BE2C (cell line): Measurements from ENCODE around the genes KTN1 and TMEM260.

- RRBS = no CpG with 5 or more reads among the region's 7 CpGs
Measured at GRCh38 chr14:54569860-54570804, 3.2 kb downstream of the SAMD4A start.

- RRBS = no CpG with 5 or more reads among the region's 8 CpGs
Measured at GRCh38 chr14:54650333-54650882, 83.5 kb downstream of the SAMD4A start.

GRCh38 chr14:54838975-54839604, 63.5 kb downstream of the GCH1 start:
- RRBS = no CpG with 5 or more reads among the region's 9 CpGs

GRCh38 chr14:54844487-54844893, 58.1 kb downstream of the GCH1 start:
- RRBS = no CpG with 5 or more reads among the region's 2 CpGs

- RRBS = no CpG with 5 or more reads among the region's 3 CpGs
Measured at GRCh38 chr14:54881999-54882390, 20.6 kb downstream of the GCH1 start.

DNA sequence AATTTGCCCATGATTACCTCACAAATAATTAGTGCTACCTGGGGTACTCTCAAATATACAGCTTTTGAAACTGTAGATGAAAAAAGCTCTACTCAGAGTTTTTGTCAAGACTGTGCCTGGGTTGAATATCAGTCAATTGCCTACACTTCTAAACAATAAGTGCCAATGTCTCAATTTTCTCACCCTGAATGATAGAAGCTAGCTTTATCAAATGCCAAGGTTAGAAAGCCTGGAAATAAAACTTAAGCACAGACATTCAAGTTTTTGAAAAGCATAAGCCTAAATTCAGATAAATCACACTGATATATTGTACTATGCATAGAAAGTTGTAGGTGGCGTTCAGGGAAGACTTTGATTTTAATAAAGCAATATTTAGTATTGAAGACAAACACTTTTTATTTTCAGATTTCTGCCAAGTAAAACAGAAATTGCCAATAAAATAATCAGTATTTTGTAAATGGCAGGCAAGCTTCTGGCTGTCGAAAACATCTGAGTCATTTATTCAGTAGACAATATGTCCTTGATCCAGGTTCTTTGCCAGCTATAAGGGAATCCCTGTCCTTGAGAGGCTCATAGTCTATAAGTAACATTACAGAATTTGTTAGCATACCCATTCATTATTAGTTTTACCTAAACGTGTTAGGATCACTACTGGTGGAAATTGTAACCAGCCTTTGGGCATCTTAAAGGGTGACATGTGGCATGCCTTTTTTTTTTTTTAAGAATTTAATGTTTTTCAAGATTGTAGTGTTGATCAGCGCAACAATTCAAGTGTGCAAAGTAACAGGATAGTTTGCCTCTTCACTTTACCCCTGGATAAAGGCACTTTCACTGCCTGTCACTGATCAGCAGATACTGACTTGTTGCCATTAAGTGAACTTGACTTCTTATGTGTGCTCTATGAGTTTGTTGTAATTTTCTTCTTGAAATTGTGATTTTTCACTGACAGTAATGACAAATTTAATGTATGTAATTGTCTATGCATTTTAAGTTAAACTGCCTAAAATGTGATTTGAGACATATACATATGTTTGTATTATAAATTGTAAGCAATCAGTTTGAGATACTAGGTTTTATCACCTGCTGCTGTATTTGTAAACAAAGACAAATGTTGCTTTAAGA, 17.2 kb downstream of the MAPK1IP1L start:
- RRBS = no CpG with 5 or more reads among the region's 4 CpGs

- RRBS = no CpG with 5 or more reads among the region's 13 CpGs
Measured at GRCh38 chr14:55116151-55117080, 12.6 kb upstream of the LGALS3 start.

- RRBS = no CpG with 5 or more reads among the region's 1 CpG
Measured at GRCh38 chr14:55122233-55122505, 6.9 kb upstream of the LGALS3 start.

DNA sequence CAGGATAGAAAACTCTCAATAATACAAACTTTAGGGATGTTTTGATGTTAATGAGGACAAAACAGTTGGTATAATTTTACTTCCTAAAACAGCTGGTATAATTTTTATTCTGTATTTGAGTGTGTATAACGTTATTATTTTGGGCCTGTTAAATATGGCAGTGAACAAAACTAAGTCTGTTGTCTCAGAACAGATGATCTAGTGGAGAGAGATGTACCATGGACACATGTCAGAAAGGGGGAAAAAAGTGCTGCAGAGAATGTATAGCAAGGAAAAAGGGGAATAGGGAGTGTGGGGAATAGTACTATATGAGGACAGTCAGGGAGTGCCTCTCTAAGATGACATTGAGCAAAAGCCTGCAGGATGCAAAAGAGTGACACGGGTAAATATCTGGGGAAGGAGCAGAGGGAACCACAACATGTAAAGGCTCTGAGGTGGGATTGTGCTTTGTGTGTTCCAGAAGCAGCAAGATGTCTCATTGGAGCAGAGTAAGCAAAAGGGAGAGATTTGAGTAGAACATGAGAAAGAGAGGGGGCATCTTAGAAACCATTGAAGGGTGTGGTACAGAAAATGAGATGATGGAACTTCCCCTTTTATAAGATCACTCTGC, 55.7 kb downstream of the FBXO34 start:
- RRBS = no CpG with 5 or more reads among the region's 2 CpGs

- RRBS = no CpG with 5 or more reads among the region's 9 CpGs
Measured at GRCh38 chr14:55454303-55454851, 14.0 kb upstream of the TBPL2 start.

DNA sequence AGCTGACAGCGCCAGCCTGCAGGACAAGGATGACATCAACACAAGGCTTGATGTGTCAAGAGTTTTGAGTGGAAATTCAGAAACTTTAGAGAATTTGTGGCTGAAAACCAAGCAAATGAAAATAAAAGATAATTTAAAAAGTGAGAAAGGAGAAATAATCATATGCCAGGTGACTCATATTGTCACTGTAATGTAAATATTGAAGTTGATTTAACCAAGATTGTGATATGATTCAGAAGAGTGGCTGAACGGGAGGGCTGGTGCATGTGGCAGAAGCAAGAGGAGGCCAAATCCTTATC, 23.0 kb upstream of the TBPL2 start:
- RRBS = no CpG with 5 or more reads among the region's 2 CpGs

DNA sequence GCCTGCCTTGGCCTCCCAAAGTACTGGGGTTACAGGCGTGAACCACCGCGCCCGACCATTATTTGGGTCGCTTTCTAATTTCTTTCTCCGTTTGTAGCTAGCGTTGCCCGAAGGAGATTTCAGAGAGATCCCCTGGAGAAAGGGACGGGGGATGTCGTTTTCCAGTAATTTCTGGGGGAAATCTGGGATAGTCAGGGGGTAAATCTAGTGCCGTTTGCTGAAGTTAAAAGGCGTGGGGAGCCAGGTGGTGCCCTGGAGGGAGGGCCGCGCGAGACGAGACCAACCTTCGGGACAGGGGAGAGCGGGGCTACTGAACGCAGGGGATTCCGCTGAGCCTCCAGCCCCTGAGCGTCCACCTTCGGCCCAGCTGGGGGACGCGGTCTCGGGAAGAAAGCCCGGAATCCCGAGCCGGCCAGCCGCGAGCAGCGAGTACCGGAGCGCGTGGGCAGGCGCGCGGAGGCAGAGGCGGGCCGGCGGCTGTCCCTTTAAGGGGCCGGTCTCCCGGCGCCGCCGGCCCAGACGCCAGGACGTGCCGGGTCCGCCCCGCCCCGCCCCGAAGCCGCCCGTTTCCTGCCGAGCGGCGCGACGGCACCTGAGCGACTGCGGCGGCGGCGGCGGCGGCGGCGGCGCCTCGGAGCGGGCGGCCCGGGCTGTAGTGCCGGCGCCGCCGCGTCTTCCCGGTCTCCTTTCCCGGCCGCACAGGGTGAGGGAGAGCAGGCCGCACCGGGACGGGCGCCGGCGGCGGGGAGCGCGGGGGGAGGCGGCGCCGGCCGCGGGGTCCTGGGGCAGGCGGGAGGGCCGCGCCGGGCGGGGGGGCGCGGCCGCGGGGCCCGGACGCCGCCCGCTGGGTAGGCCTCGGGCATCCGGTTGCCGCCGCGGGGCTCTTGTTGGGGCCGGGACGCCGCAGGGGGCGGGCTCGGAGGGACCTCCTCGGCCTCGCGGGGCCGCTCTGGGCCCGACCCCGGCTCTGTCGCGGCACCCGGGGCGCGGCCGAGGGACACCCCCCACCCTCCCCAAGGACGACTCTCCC, at the start of gene KTN1:
KTN1 (plus strand) TSS at position 556 of the 1,030 bp plus-strand sequence.
- RRBS = under 1% methylated on average over 43 of the region's 131 CpGs

DNA sequence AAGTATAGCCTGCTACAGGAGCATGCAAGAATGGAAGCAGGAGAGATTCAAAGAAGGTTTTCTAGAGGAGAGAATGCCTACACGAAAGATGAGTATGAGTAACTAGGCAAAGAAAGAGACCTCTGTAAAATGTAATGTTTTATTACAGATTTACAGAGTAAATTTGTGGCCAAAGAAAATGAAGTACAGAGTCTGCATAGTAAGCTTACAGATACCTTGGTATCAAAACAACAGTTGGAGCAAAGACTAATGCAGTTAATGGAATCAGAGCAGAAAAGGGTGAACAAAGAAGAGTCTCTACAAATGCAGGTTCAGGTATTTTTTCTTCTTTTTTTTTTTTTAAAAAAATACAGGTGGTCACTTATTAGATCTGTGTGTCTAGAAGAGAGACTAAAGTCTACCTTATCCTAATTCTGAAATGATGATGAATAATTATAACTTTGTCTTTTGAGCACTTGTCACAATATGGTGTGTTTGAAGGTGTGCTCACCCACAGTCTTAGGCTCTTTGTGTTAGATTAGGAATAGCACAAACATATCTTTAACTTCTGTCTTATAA, 57.1 kb downstream of the KTN1 start:
- RRBS = no CpG with 5 or more reads among the region's 1 CpG

DNA sequence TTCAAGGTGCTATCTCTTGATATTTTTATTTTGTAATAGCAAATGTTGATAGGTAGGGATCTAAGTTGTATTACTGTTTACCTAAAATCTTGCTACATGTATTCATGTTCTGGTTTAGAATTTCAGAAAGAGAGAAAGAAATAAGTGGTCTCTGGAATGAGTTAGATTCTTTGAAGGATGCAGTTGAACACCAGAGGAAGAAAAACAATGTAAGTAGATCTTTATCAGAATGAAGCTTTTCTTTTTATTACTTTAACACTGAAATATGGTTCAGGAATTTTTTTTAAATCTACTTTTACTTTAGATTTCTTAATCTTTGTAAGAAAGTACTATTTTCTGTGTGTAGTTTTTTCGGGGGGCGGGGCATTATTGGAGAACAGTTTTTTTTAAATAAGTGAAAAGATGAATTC, 81.4 kb downstream of the KTN1 start:
- RRBS = no CpG with 5 or more reads among the region's 2 CpGs

DNA sequence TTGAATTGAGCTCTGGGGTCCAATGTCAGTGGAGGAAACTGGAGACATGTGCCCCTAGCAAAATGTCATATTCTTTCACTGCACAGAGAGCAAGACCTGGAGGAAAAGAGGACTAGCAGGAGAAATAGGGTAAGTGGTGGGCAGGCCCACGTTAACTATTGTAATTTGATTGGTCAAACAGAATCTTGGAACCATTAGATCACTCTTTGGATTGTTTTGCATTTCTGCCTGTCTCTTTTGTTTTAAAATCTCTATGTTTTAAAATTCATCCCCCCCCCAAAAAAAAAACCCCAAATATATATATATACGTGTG, 113.9 kb upstream of the PELI2 start:
- RRBS = no CpG with 5 or more reads among the region's 2 CpGs

DNA sequence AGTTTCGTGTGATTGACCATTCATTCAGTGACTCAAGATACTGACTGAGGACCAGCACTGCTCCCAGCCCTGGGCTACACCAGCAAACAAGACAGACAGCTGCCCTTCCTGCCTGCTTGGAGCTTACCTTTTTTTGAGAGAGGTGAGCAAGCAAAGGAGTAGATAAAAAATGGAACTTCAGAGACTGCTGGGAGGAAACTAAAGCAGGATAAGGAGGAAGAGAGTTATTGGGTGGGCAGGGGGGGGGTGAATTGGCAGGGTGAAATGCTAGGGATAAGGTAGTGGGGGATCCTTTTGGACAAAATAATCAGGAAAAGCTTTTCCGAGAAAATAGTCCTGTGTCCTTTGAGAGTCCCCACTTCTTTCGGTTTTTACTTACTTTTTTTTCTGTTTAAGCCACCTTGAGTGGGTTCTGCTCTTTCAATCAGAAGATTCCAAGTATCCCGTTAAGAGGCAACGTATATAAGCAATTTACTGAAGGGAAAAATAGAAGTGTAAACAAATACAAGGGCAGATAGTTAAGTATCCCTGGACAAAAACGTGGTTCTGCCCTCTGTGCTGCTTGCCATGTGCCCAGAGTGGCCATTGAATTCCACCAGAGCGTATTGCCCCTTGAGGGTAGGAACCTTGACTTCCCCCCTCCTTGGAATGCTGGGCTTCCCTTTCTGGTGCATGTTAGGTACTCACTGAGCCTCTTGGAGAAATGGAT, 7.1 kb downstream of the PELI2 start:
- RRBS = no CpG with 5 or more reads among the region's 7 CpGs

DNA sequence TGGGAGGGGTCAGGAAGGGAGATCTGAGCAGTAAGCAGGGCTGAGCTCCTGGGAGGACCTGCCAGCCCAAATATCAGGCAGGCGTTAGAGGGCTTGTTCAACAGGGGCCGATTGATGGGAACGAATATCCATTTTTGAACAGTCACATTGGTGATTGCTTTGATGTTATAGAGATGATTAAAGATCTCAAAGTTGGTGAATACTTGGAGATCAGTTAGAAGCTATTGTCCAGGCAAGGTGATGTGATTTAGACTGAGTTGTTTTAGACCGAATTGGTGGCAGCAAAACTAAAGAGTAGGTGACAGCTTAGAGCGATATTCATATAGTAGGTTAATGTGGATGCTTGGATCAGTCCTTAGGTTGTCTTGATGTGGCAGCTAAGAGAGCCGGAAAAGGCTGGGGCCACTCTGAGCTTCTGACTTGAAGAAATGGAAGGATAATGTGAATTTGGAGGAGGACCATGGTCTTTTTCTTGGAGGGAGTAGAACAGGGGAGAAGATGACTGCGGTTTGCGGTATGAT, 85.9 kb downstream of the PELI2 start:
- RRBS = no CpG with 5 or more reads among the region's 8 CpGs

DNA sequence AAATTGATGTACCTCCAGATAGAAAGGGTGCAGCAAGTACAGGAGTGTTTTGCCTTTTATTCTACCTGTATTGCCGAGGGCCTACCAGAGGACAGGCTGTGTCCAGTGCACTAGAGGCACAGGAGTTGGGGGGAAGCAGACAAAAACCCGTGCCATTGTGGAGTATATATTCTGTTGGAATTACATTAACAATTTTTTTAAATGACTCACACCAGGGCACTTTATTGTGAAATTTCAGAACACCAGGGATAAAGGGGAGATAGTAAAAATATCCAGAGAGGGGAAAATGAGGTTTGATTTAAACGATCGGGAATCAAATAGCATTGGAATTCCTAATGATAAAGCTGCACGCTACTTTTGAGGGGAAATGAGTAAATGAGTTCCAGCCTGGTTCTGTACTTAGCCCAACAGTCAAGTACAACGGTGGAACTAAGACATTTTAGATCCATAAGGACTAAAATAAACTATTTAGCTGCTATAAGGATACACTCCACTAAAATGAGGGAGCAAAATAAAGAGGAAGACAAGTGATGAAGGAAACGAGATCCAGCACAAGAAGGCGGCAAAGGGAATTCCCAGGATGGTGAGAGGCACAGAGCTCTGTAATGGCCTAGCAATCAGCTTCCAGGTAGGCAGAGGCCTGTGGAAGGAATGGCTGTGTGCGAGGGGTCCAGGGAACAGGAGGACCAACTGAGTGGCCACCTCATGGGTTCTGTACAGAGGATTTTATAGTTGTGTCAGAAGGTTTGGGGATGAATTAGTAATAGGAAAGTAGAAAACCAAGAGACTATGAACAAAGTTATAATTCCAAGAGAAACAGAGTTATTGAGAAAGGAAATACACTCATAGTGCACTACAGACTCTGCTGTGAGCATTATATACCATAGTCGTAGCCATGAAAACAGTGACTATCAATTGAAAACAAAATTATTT, 123.5 kb downstream of the PELI2 start:
- RRBS = no CpG with 5 or more reads among the region's 10 CpGs

- RRBS = under 1% methylated on average over 27 of the region's 69 CpGs
Measured at GRCh38 chr14:56579085-56580404, at the start of gene TMEM260. TMEM260 (plus strand) TSS chr14:56579798.

GRCh38 chr14:56798000-56799021, 12.0 kb downstream of the OTX2 start:
- RRBS = 29% methylated on average over 46 of the region's 81 CpGs